Metastatic Liver Carcinoma in the Adrenal Gland (tissue), 2 donors: Measurements from ENCODE around the genes MRGPRF and TPCN2.

DNA sequence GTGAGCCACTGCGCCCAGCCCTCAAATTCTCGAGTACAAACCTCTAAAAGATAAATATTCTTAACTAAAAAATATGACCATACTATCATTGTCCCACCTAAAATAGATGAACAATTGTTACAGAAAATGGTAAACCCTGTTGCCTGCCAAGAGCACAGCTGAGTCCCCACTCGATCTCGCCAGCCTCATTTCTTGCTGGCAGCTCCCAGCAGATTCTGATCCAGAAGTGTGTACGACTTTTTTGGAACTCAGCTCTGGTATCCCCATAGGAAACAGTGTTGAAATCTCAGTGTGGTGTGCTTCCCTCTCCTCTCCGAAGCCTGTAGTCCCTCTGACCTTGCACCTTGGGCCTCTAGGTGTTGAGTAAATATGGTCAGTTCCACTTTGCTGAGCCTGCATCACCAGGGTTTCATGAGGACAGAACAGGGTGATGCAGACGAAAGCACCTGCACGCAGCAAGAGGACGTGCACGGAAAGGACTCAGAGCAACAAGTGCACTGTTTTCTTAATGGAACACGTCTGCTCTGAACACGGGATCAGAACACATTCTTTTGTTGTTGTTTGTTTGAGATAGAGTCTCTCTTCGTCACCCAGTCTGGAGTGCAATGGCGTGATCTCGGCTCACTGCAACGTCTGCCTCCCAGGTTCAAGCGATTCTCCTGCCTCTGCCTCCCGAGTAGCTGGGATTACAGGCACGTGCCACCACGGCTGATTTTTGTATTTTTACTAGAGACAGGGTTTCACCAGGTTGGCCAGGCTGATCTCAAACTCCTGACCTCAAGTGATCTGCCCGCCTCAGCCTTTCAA, 3.7 kb upstream of the CPT1A start:
- PRO-cap, 2 experiments = peak in 2 of 2 experiments; most common plus-strand start position 412 of the sequence (in 1); most common minus-strand start position 322 of the sequence (in 2)

- PRO-cap, 2 experiments = no peak in any of the 2 experiments
Observed at GRCh38 chr11:68914771-68915106, 11.0 kb downstream of the IGHMBP2 start.

GRCh38 chr11:68941730-68942469, 38.2 kb downstream of the IGHMBP2 start:
- PRO-cap, 2 experiments = no peak in any of the 2 experiments

DNA sequence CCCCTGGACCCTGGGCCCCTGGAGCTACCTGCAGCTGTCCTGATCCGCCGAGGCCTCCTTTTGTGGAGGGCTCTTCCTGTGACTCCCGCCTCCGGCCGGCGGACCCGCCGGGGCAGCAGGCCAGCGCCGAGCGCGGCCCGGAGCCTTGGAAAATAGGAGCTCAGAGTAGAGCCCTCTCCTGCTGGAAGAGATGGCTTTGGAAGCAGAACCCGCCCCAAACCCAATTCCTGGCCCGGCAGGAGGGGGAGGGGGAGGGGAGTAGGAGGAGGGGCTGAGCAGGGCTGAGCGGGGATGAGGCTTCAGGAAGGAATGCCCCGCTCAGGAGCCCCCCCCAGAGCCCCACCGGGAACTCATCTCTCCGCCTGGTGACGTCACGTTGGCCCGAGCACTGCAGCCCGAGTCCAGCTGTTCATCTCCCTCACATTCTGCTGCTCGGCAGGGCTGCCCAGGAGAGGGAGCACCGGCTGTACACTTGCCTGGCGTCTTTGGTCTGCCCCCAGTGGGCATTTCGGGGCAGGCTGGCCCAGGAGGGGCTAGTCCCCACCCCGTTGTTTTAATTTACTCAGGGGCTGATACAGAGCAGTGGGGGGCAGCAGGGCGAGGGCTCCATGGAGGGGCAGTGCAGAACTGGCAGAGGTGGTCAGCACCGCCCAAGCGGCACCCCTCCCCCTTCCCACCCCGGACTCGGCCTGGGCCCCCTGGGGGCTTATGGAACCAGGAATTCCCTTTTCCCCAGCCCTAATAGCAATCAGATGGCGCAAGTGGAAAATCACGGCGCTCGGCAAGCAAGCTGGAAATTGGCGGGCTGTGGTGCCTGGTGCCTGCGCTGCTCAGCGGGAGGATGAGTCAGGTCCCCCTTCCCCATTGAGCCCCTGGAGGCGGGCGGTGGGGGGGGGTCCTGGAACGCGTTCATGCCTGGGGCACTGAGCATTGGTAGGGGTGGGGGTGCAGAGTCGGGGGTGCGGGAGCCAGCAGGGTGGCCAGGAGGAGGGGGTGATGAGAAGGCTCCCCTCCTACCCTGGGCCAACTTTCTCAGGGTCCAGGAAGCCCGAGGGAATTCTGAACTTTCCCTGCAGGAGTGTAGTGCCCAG, at the start of gene MRGPRF:
TSS of gene MRGPRF (minus strand) at position 192 of the 1,091 bp plus-strand sequence.
- PRO-cap, 2 experiments = no peak in any of the 2 experiments

GRCh38 chr11:69048531-69049001, at the start of gene TPCN2:
TPCN2 (plus strand) TSS chr11:69048932.
- PRO-cap, 2 experiments = peak in 2 of 2 experiments; most common plus-strand start chr11:69048847 (in 2); most common minus-strand start chr11:69048730 (in 2)

- PRO-cap, 2 experiments = no peak in any of the 2 experiments
Observed at GRCh38 chr11:69114733-69115449, 40.8 kb upstream of the SMIM38 start.

DNA sequence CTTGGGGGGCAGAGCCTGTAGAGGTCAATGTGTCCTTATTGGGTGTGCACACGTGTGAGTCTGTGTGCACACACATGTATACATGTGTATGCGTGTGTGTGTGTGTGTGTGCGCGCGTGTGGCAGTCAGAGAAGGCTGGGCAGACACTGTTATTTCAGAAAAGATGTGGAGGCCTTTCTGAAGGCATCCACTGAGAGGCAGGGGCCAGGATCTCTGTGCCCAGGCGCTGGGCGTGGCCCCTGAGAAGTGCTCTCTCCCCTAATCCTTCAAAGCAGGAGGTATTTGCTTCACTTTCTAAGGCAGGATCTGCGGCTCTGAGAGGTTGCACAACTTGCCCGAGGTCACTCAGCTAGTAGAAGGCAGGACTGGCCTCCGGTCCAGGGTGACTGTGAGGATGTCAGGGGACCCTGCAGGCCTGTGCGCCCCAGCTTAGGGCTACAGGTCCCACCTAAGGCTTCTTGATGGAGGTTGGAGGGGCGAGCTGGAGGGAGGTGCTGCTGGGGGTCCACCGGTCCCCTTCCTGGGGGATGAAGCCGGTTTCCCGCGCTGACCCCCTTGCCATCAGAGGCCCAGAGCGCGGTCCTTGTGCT, 860 bp downstream of the SMIM38 start:
- PRO-cap, 2 experiments = no peak in any of the 2 experiments

DNA sequence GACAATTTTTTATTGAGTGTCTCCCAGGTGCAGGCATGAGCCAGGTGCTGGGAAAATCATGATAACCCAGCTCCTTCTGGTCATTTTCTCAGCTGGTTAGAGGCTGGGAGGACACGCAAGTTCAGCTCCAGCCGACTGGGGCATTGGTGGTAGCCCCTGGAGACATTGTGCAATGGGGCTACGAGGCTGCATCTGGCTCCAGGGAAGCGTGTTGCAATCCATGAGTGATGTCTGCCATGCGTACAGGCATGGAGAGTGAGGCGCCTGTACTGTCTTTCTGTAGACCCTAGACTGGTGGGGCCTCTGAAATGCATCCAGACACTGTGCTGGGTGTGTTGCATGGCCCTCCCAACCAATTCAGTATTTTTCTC, 2.6 kb downstream of the MYEOV start:
- PRO-cap, 2 experiments = no peak in any of the 2 experiments

DNA sequence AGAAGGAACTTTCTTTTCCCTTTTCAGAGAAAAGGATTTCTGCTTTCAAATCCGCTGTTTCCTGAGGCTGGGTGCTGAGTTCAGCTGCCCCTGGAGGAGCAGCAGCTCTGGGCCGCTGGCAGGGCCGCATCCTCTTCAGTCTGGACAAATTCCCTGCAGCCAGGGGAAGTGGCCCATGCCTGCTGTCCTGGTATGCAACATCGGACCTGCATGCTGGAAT, 133.3 kb downstream of the MYEOV start:
- PRO-cap, 2 experiments = no peak in any of the 2 experiments

DNA sequence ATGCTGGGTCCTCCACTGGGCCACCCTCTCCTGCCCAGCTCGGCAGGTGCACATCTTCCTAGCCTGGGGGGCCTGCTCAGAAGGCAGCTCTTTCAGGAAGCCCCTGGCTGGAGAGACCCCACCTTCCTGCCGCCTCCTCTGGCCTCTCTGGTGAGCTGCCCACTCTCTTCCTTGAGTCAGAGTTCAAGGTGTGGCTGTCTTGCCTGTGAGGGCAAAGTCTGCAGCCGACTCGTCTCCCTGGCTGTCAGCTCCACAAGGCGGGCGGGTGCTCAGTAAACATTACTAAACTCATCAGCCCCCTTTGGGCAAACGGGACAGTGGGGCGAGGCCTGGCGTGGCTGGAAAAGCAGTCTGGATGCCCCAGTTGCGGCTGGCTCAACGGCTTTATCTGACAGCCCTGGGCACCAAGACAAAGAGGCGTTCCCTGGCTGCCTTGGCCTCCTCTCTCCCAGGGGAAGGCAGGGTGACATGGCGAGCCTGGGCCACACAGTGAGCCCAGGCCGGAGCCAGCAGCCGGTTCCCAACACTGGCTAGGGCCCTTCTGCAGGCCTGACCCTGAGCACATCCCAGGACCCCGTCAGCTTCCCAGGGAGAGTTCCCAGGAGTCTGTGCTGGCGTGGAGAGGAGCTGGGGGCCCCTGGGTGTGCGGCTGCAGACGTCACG, 161.1 kb upstream of the CCND1 start:
- PRO-cap, 2 experiments = no peak in any of the 2 experiments

- PRO-cap, 2 experiments = no peak in any of the 2 experiments
Observed at GRCh38 chr11:69570034-69570559, 70.9 kb upstream of the CCND1 start.

DNA sequence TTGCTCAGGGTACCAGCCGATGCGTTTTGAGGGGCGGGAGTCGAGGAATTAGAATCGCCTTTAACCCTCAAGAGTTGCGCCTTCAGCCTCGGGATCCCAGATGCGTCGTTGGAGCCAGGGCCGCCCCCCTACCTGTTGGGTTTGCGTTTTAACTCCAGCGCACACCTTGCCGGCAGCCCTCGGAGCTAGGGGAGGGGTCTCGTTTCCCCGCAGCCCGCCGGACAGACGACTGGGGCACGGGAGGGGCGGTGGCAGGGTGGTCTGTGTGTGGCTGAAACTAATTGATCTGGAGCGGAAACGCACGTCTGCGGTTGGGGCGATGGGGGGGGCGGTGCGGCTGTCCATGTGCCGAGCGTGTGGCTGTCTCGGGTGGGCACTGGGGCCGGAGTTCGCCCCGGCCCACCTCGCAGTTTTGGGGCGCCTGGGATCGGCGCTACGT, 3.3 kb upstream of the CCND1 start:
- PRO-cap, 2 experiments = no peak in any of the 2 experiments

- PRO-cap, 2 experiments = peak in 1 of 2 experiments; most common minus-strand start chr11:69638439 (in 1)
Observed at GRCh38 chr11:69638052-69638796, 2.7 kb upstream of the CCND1 start.

DNA sequence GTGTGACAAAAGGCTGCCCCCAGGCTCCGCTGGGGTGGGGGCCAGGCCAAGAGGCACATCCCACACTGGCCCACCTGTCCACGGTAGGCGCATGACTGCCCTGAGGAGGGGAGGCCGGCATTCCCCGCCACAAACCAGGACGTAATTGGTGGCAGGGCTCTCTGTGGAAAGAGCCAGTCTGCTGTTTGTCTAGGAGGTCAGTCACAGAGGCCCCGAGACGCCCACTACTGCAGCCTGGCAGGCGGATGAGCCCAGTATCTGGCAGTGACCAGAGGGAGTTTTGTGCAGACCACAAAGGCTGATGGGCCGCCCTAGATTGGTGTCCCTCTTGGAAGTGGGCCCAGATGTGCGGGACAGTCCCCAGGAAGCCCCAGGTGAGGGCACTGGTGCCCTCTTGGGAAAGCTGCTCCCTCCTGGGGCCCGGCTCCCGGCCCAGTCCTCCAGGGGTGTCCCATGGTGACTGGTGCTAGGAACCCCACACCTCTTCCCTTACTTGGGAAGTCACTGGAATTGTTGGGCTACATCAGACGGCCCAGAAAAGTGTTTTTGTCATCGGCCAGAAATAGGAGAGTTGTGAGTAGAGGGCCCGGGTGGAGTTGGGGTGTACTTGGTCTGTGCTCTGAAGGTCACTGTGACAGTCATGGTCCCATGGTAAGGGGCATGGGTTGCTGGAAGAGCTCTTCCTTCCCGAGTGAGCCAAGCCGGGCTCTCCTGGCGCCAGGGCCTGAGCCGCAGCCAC, 5.9 kb downstream of the CCND1 start:
- PRO-cap, 2 experiments = no peak in any of the 2 experiments

- PRO-cap, 2 experiments = no peak in any of the 2 experiments
Observed at GRCh38 chr11:69943523-69943965, 124.3 kb upstream of the FGF3 start.

DNA sequence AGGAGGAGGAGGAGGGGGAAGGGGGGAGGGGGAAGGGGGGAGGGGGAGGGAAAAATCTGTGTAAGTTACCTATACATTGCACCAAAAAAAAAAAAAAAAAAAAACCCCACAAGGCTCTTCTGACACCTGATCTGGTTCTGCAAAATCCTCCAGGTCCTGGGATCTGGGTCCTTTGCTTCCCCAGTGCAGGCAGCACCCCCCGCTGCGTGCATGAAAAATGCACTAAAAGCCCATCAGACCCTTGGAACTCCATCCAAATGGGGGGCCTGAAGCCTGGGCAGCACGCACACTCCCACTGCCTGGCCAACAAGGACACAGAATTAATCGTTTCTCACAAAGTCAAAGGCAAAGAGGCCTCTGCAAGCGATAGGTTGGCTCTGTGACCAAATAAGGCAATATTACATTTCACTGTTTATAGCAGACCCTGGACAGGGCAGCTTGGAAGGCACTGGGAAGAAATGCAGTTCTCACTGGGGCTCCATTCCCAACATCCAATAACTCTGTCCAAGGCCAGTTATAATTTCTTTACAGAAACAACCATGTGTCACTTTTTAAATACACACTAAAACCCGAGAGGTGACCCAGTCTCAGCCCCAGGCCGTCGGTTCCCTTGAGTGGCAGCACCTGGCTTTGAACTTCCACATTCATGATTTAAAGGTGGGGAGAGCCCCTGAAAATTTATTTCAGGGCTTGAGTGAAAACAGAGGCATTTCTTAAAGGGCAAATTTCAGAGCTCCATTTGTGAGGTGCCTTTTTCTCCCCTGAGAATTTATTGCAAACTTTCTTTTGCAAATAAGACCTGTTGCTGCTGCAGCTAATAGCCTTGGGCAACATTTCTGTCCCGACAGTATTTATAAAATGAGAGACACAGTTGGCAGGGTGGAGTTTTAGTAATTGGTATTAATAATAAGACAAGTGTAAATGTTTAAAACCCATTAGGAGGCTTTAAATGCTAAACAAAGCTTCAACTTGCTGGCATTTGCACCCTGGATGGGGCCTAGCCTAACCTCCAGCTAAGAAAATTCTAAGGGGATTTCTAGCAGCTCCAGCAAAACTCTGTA, 114.4 kb upstream of the ANO1 start:
- PRO-cap, 2 experiments = no peak in any of the 2 experiments

DNA sequence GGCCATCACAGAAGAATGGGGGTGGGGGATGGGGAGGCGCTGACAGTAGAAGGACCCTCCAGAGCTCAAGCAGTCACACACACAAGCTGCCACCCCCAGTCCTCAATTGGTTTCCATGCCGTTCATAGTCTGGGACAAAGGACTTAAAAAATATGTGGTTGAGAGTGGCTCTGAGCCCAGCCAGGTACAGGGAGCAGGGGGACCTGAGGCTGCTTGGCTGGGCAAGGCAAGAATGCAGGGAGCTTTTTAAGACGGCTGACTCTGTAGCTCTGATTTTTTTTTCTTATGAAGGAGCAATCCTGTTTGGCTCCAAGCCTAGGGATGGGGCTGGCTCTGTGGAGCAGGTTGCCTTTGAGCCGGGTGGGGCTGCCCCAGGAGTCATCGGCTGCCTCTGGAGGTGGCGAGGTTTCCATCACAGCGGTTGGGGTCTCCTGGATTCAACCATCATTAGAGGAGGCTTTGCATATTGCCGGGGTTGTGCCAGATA, 13.2 kb upstream of the ANO1 start:
- PRO-cap, 2 experiments = no peak in any of the 2 experiments

GRCh38 chr11:70155280-70155864, 47.7 kb upstream of the FADD start:
- PRO-cap, 2 experiments = no peak in any of the 2 experiments

GRCh38 chr11:70174698-70175680, 28.1 kb upstream of the FADD start:
- PRO-cap, 2 experiments = no peak in any of the 2 experiments

- PRO-cap, 2 experiments = no peak in any of the 2 experiments
Observed at GRCh38 chr11:70233431-70233895, 30.4 kb downstream of the FADD start.